Trachea (tissue), 1 donor: Measurements from ENCODE around the genes B3GNT2 and MDH1.

DNA sequence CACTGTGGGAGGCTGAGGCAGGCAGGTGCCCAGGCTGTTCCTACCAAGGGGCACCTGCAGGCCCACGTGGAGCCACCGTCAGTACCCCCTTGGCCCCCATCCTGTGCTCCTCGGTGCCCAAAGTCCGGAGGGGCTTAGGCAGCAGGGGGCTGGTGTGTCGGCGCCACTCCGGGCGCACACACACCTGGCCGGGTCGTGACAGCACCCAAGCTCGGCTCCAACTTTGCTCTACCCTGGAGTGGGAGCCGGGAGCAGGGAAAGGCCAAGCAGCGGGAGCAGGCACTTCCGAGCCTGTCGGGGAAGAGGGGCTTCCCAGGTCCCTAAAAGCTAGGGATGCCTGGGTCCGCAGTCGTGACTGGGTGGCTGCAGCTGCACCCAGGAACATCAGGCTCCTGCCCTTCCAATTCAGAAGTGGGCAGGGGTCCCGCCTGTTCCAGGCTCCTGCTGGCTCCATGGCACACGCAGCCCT lies 48.4 kb downstream of the PAPOLG start:
- PRO-cap, result no peak

- PRO-cap, result no peak
Measured at GRCh38 chr2:60899857-60900252, 18.5 kb downstream of the REL start.

GRCh38 chr2:60966270-60966838 lies 51.2 kb upstream of the PEX13 start:
- PRO-cap, result no peak

DNA sequence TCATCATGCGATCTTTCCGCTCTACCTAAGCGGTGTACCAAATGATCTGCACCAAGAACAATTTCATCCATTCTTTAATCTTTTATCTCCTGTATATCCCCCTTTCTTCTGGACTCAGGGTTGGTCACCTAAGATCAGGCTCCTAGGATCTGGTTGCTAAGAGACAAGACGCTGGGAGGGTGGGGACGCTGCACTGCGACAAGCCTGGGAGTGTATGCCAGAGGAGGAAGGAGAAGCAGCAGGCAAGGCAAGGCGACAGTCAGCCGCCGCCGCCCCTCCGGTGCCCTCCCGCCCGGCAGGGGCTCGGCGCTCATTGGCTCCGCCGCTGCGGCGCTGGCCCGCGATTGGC lies 216 bp upstream of the SANBR start:
- PRO-cap, result bidirectional peak, plus-strand start at position 228 of the sequence, minus-strand start at position 219 of the sequence; bidirectional peak, plus-strand start outside the sequence, minus-strand start at position 261 of the sequence

GRCh38 chr2:61185425-61186702 lies 23.9 kb downstream of the C2orf74 start:
- PRO-cap, result no peak

GRCh38 chr2:61288065-61288460 lies 126.1 kb downstream of the C2orf74 start:
- PRO-cap, result no peak

- PRO-cap, result no peak
Measured at GRCh38 chr2:61491899-61493123, 21.4 kb upstream of the USP34 start.

- PRO-cap, result unidirectional peak, plus-strand start at chr2:61536353
Measured at GRCh38 chr2:61535658-61536415, 2.3 kb downstream of the XPO1 start.

GRCh38 chr2:61537261-61537672 lies 889 bp downstream of the XPO1 start:
- PRO-cap, result no peak

- PRO-cap, result bidirectional peak, plus-strand start at chr2:61854745, minus-strand start at chr2:61854524
Measured at GRCh38 chr2:61854336-61855303, 760 bp upstream of the FAM161A start.

GRCh38 chr2:62195119-62195582 lies 764 bp upstream of the B3GNT2 start:
- PRO-cap, result no peak

DNA sequence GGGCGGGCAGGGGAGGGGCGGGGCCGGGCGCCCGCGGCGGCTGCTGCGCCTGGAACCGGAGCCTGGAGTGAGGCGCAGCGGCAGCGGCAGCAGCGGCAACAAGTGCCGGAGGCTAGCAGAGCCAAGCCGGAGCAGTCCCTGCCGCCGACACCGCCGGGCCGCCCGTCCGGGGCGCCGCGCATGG lies at the start of gene B3GNT2:
B3GNT2 (plus strand) TSS at position 60 of the 184 bp plus-strand sequence.
- PRO-cap, result bidirectional peak, plus-strand start at position 70 of the sequence, minus-strand start outside the sequence

DNA sequence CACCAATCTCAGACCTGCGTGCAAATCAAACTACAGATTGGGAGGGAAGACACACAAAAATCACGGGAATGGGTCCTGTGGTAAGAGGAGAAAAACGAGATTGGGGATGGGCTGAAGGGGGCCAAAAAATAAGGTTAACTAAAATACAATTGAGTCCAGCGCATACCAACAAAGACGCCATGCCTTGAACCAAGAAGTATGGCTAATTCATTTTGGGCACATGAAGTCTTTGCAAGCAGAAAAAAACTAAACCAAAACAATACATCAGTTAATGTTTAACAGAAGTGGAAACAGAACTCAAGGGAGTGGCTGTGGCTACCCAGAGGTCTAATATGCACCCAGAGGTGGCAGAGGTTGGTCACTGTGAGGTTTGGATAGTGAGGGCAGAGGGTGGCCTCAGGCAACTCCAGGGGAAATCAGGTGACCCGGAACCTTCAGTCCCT lies 99.6 kb downstream of the TMEM17 start:
- PRO-cap, result no peak

DNA sequence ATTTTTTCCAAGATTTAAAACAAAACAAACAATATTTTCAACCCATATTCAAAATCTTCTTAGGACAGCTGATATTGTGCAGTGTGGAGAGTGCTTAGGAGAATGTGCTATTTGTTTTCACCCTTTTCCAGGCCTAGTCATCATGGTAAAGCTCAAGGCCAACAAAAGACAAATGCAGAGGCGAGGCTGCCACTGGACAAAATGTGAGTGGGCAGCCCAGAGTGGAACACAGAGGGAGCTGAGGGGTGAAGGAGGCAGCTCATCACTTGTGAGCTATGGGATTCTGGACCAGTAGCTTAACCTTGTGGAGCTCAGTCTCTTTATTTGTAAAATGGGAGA lies 84.0 kb upstream of the TMEM17 start:
- PRO-cap, result no peak

DNA sequence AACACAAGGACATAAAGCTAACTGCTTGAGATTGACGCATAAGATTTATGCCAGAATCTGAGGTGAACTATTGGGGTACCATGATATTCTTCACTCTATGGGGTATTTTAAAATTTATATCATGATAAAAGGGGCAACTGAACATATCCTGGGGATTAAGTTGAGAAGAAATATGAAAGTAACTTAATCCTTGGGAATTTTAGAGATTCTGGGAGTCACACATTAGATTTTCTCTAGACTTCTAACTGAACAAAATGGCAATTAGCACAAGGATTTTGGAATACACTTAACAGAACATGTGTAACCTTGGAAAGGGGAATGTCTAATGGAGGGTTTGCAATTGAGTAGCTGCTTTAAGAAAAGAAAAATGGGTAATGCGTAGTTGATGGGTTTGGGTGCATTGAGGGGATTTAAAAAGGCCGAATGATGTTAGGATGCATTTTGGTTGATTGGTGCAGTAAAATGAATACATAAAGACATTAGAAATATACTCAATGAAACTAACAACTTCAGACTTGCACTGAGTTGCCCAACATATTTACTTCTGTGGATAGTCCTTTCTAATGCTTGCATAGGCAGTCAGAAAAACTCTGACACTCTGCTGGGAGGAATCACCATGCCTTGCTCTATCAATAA lies 24.9 kb upstream of the OTX1 start:
- PRO-cap, result no peak

- PRO-cap, result no peak
Measured at GRCh38 chr2:63484367-63485256, 103.7 kb downstream of the WDPCP start.

- PRO-cap, result bidirectional peak, plus-strand start at chr2:63588963, minus-strand start at chr2:63588733
Measured at GRCh38 chr2:63588882-63589641, at the start of gene MDH1. Gene MDH1, plus strand, starts transcription at chr2:63588963.

- PRO-cap, result no peak
Measured at GRCh38 chr2:63827695-63828083, 14.0 kb upstream of the UGP2 start.

GRCh38 chr2:63886041-63886874 lies 44.6 kb downstream of the UGP2 start:
- PRO-cap, result no peak

DNA sequence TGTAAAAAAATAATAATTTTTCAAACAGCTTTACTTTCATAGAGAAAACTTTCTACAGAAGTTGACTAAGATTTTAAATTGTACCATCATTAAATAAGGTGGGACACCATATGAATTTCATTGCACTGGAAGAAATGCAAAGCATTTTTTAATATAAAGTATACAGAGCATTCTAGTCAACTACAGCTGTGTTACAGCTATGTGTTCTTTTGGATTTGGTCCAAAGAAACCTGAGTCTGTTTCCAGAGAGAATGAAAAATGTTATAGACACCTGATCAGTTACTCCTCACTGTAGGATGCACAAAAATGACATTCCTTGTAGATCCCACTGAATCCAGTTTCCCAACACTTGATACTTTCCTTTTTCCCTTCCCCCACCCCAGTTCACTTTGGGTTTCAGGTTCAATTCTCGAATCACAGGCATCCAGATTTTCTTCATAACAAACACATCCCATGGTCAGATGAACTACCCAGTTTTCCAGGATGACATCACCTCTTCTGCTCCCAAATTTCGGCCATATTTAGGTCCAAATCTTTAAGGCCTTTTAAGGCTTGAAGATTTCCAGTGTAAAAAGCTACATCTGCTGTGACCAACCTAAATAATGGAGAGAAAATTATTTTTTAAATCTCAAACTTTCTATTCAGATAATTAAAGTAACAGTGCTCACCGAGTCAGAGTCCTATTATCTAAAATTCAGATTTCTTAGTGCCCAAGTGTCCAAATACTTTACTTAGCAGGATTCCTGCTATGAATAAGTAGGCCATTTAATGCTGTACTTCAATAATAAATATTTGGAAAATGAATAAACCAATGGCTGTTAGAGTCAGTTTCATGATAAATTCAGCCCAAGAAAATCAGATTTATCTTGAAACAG lies 51.5 kb downstream of the UGP2 start:
- PRO-cap, result no peak